RPMI7951 (cell line): ENCODE measurements around a stretch of chr18.

DNA sequence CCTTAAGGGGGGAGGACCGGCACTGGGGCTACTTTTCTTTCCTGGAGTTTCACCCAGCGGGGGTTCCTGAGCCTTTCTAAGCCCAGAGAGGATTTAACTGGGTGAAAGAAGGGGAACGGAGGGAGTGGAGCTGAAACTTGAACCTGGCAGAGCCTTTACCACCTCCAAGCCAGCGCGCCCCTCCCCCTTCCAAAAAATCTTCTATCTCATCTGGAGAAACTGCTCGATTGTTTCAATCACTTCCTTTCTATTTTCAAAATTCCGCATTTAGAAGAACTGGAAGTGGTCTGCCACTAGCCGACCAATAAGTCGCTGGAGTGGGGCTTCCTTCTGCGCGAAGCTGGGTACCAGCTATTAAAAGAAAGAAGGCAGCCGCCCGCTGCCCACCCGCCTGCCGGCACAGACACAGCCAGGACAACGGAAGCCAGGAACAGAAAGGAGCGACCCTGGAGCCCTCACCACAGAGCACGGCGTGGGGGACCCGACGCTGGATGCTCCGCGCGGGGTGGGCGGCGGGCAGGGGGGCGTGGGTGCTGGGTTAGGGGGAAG, 205.2 kb upstream of the SMAD2 start:
- RAMPAGE, long total RNA: no peak

GRCh38 chr18:48136120-48136355, 205.6 kb upstream of the SMAD2 start:
- RAMPAGE, long total RNA: no peak

DNA sequence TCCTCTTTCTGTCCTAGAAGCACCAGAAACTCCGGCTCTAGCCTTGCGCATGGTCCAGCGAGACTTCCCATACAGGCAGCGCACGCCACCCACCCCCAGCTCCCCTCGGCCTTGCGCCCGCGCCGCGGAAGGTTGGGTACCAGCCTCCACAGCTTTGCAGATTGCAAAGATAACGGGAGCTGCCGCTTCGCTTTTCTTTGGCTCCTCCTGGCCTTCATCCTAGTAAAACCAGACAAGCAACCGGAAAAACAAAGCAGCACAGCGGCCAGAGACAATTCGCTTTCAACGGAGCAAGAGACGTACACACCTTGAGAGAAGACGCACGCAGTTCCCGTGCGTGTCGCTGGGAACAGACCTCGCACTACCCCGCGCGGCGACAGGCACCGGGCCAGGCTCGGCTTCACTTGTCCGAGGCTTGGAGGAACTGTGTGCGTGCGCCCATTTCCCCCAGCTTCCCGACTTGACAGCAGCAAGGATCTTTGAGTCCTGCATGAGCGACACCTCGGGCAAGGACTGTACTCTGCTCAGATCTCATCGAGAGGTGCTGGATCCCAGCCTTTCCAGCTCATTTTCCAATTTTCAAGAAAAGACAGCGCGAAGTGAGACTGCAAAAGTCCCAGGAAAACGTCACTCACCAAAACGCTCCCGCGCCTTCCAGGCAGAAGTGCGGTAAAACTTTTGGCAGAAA, 988 bp downstream of the ZBTB7C start:
- RAMPAGE, long total RNA: no peak

GRCh38 chr18:48441249-48441674, 32.1 kb upstream of the ZBTB7C start:
- RAMPAGE, long total RNA: no peak

DNA sequence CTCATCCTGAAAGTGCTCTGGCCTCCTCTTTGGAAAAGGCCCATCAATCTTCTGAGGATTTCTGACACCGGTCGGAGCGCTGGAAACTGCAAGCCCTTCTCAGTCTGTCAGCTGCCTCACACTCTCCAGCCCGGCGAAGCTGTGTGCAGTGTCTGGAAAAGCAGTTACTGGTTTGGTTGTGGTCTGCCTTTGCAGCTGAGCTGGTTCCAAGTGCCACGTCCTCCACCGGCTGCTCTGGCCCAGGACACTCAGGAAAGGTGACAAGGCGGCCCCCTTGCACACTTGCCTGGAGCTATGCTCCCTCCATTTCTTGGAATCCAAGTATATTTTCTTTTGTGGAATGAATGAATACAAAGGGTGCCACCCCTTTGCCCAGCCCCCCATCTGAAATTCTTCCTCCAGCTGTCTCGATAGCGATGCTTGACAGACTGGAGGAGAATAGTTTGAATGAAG, 32.5 kb upstream of the ZBTB7C start:
- RAMPAGE, long total RNA: no peak

- RAMPAGE, long total RNA: no peak
Observed at GRCh38 chr18:48453424-48454093, 44.4 kb upstream of the ZBTB7C start.

DNA sequence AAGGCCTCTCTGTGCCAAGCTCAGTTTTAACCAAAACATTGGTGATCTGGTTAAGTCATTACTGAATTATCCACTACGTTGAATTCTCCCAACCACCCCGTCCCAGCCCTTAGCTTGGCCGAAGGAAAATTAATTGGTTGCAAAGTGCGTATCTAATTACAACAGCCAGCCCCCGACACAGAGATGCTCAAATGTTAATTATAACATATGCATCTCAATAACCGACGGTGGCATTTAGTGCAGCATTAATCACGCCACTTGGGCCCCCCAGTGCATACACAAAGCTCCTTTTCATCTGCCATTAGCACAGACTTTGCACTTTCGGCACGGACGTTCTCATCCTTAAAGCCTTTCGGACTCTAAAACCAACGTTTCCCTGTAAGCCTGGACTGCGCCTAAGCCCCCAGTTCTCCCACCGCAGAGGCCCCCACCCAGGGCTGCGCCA, 440 bp upstream of the CTIF start:
- RAMPAGE, long total RNA: no peak

GRCh38 chr18:48553125-48553745, 14.4 kb downstream of the CTIF start:
- RAMPAGE, long total RNA: no peak

DNA sequence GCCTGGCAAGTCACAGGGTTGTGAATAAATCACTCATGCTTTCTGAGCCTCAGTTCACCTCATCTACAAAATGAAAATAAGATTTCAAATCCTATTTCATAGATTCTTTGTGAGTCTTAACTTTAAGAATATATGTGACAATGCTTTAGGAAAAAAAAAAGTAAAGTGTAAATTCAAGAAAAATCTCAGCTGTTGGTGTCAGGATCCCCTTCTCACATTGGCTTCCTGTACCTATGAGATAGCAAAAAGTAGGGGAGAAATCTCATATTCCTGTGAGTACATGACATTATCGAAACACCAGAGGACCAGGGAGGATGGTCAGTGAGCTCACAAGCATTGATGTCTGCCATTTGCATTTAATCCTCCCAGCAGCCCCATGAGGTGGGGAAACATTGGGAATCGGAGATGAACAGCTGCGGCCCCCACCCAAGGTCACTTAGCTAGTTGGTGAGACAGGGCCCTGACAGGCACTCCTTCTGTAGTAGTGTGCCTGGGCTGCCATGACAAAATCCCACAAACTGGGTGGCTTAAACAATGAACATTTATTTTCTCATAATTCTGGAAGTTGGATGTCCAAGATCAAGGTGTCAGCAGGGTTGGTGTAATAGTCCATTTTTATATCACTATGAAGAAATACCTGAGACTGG, 29.3 kb downstream of the CTIF start:
- RAMPAGE, long total RNA: no peak

DNA sequence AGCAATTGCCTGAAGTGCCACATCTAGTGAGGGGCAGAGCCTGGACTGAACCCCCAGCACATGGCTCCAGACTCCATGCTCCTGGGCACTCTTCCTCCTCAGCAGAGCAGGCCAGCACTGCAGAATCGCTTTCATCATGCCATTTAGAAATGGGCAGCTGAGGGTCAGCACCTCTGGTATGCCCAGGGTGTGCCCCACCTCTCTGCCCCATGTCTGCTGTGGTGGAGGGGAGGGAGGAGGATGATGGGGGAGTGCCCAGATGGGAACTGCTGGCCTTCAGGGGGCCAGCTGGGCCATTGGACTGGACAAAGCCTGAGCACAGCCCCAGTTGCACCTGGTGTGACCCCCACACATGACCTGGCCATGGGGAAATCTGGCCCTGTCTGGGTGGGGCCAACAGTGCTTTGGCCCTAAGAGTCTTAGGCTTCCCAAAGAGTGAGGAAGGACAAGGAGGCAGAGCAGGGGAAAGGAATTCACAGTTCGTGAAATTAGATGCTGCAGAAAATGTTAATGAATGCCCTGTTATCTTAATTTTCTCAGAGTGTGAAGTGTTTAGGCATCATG, 44.1 kb downstream of the CTIF start:
- RAMPAGE, long total RNA: no peak

DNA sequence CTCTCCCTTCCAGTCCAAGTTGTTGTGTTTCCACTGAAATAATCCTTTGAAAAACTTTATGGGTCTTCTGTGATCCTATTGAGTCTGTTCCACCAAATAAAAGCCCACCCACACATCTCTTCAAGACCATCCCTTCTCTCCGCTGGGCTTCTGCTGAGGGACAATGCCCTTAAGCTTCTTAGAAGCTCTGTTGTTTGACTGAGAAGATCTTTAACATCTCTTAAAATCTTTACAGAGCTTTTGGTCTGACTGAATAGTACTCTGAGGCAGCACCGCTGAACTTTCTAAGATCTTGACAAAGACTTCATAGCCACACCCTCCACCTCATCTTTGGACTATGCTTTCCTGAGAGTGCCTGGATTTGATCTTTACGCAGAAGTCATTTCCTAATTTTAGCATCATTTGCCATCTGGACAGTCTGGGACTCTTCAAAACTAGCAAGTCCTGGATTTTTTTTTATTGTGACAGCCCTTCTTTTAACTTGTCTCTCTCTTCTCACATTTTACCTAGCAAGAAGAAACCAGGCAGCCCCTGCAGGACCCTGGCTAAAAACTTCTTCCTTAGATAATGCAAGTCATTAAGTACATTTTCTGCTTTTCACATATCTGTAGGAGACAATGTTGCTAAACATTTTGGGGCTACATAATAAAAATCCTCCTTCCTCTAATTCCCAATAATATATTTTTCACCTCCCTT, 188.8 kb downstream of the CTIF start:
- RAMPAGE, long total RNA: no peak

DNA sequence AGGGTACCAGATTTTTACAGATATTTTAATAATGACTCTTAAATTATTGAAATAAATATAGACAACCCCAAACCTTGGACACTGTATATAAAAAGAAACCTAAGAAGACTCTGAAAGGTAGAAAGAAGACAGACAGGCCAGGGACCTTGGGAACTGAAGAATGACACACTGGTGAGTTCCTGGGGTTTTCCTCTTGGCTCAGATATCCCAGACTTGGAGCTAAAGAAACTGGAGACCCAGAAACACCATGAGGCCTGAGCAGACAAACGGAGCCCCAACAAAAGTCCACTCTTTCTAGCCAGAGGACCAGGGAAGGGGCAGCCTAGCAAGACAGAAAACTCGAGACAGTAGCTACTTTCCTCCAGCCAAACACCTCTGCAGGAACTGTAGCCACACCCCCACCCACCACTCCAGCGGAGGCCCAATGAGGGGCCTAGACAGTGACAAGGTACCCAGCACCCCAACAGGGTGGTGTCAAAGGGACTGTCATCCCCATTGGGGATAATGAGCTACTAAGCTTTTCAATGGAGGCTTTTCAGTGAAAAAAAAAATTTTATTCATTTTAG, 194.9 kb downstream of the SMAD7 start:
- RAMPAGE, long total RNA: no peak

GRCh38 chr18:48813733-48814690, 136.8 kb downstream of the SMAD7 start:
- RAMPAGE, long total RNA: no peak

GRCh38 chr18:48814946-48815508, 135.7 kb downstream of the SMAD7 start:
- RAMPAGE, long total RNA: no peak

GRCh38 chr18:48840365-48840950, 110.3 kb downstream of the SMAD7 start:
- RAMPAGE, long total RNA: no peak

DNA sequence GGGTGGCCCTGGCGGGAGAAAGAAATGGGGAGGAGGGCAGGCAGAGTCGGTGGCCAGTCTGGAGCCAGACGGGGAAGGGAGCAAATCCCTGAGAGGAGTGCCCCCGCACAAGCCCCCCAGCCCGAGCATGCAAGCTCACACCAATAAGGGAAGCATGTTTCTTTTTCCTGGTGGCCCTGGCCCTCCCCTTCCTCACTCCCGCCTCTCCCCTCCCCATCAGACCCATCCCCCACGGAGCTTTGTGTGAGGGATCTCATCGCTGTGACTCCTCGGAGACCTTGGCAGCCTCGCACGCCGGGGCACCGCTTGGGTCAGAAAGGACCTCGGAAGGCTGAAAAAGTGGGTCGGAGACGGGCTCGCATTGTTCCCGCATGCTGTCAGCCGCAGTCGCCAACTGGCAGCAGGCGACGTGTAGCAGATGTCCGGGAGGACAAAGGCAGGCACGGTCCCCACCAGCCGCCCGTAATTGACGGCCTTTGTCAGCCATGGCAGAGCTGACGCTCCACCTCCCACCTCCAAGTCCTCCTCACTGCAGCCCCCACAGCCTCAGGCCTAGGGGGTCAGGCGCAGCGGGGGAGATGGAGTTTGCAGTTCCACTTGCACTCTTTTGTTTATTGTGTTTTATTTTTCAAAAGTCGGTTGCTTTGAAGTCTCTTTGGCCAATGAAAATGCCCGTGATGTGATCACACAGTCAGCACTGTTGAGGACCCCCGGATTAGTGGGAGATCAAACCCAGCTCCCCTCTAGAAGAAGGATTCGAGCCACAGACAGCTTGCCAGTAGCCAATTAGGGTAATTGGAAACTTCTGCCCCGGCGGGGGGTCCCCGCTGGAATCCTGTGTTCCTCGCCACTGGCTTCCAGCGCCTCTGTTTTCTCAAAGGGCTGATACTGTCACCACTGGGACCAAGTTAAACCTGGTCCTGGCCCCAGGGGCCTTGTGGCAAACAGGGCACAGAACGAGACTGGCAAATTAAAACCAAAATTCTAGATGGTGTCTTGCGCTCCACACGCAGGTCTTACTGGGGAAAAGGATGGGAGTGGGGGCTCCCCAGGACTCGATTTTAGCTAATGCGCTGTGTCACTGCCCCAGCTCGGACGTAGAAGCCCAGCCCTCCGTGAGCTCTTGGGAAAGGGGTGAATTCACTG, 90.8 kb downstream of the SMAD7 start:
- RAMPAGE, long total RNA: no peak

DNA sequence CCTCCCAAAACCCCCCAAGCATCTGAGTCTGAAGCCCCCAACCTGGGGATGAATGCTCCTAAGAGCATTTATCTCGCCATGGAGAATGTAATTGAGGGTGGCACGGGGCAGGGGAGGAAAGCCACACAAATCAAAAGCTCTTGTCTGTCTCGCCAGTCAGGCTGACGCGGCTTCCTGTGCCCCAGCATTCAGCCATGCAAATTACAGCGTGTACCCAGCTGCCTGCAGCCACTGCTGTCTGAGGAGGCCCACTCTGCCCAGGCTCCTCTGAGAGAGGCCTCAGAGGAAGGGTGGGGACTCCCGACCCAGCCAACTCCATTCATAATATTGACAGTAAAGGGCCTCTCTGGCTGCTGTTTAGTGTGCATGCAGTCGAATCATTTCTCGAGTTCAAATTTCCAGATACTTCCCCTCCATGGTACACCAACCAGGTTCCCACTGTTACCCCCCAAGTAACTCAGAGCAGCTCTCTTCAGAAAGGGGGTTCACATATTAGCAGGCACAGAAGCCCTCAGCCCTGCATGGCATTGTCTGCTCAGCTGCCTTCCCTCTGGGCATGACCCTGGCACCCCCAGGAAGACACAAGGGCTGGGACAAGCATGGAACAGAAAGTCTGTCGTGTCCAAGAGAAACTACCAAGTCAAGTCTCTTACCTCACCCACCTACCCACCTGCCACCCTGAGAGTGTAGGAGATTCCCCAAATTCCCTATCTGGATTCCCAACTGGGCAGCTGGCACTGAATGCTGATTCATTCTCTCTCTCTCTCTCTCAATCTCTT, 21.8 kb downstream of the SMAD7 start:
- RAMPAGE, long total RNA: no peak

- RAMPAGE, long total RNA: no peak
Observed at GRCh38 chr18:48947007-48947435, 3.7 kb downstream of the SMAD7 start.

DNA sequence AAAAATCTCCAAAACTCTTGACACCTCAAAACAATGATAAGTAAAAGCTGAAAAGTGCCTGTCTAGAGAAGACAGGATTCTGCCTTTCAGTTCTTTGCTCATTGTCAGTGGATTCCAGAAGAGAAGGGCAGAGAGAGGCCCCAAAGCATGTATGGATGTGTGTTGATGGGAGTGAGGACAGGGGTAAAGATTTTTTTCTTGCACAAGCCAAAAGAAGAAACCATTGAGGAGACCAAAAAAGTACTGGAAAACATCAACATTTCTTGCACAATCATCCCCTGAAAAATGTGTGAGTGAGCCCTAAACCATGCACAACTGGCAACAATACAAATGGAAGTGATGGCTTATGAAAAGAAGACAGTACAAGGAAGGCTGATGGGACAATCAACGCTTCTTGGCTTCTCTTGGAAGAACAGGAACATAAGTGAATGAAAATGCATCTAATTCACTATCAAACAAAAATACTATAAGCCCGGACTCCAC, 5.6 kb upstream of the SMAD7 start:
- RAMPAGE, long total RNA: no peak

- RAMPAGE, long total RNA: no peak
Observed at GRCh38 chr18:48957691-48958216, 7.0 kb upstream of the SMAD7 start.